Foreskin fibroblast (primary cell): ENCODE data around the genes CTTN and SHANK2.

GRCh38 chr11:70104250-70105074 lies 26.3 kb downstream of the ANO1 start:
- RRBS = no CpG with 5 or more reads among the region's 16 CpGs

- RRBS = no CpG with 5 or more reads among the region's 14 CpGs
Observed at GRCh38 chr11:70106069-70106881, 28.2 kb downstream of the ANO1 start.

- RRBS = no CpG with 5 or more reads among the region's 13 CpGs
Observed at GRCh38 chr11:70108056-70108623, 30.0 kb downstream of the ANO1 start.

- RRBS = 67% methylated on average over 1 of the region's 9 CpGs
Observed at GRCh38 chr11:70111988-70112488, 33.9 kb downstream of the ANO1 start.

- RRBS = 80% methylated on average over 4 of the region's 18 CpGs
Observed at GRCh38 chr11:70161454-70162120, 41.5 kb upstream of the FADD start.

DNA sequence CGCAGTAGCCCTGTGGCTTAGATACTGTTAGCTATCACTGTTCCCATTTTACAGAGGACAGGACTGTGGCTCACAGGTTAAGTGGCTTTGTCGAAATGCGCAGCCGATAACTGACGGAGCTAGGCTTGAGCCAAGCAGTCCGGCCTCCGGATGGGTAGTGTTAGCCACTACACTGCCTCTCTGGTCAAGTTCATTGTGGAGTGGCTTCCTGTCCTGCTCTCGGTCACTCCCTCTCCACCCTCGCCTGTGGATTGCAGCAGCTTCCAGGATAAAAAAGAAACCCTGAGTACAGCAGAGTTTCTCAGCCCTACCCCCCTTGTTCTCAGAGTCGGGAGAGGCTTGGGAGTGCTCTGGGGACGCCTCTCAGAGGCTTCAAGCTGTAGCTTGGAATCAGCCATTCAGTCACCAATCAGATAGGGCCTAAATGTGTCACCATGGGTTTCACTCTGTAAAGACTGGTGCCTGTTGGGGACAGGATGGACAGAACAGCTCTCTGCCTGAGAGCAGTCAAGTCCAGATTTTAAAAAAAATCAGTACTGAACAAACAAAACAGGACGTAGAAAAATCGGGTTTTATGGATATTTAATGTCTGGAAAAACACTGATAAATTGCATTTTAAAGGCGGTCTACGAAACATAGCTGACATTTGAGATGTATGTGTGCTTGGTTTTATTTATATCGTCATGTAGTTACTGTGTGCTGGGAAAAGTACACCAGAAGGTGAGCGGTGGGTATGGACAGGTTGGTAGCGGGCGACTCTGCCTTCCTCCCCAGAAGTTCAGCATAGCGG lies 1.3 kb downstream of the FADD start:
- RRBS = no CpG with 5 or more reads among the region's 20 CpGs

GRCh38 chr11:70206098-70206481 lies 3.0 kb downstream of the FADD start:
- RRBS = no CpG with 5 or more reads among the region's 15 CpGs

DNA sequence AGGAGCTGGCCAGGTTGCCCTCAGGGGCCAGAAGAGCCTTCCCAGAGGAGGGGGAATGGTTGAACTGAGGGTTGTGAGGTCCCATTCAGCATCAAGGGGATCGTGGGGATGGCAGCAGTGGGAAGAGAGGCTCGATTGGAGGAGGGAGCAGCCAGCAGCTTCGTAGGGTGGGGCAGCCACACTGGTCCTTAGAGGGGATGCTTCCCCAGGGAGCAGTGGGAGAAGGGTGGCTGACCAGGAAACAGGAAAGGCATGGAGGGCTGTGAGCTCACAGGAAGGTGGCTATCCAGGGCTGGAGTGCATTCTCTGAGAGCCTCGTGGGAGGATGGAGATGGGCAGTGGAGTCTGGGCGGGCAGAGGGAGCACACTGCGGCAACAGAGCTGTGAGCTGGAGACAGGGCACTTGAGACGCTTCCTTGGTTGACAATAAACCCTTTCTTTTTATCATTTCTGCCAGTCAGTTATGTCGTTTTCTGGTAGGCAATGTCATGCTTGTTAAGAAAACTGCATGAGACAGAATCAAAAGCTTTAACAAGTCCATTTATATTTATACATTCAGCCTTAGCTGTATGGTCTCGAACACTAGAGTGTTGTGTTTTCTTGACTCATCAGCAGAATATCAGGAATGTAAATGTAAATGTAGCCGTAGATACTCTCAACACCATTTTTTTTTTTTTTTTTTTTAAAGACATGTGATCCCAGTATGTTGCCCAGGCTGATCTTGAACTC lies 31.8 kb downstream of the PPFIA1 start:
- RRBS = no CpG with 5 or more reads among the region's 10 CpGs

DNA sequence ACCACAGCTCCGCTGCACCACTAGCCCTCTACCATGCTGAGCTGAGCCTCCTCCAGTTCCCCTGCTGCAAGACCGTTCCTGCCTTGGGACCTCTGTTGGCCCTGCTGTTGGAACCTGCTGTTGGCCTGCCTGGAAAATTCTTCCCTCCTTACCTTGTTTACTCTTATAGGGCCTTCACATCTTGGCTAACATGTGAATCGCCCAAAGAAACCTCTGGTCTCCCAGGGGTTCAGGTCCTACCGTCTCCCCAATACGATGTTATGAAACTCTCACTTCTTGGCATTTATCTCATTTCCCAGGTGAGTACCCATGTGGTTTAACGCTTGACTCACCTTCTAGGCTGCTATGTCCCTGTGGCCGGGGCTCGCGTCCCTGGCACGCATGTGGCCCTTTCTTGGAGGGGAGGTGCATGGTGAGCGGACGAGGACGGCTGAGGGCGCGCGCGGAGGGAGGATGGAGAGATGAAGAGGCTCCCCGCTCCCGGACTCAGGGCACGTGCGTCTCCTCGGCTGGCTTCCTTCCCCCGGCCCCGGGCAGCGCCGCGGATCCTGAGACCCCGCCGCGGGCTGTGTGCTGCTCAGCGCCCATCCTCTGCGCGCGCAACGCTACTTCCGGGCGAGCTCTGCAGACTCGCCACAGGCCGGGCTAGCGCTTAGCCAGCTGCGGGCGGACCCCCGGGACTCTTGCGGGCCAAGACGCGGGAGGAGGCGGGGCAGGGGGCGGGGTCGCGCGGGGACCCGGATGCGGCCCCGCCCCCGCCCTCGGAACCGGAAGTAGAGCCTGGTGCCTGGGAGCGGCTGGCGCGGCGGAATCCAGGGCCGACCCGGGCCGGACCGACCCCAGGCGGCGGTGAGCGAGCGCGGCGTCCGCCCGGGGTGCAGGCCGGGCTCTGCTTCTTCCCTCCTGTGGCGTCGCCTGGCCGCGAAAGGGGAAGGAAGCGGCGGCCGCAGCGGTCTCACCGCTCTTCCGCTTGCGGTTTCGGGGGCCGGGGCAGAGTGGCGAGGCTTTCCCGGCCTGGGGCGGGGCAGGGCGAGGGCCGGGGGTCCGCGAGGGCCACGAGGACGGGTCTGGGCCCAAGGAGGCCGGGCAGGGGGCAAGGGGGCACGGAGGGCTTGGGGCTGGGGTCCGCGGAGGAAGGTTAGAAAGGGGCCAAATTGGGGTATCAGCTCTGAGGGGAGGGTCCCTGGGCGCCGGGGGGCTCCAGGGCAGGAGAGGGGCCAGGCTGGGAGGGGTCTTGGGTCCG lies at the start of gene CTTN:
TSS of gene CTTN (plus strand) at position 764 of the 1,243 bp plus-strand sequence.
- RRBS = 3% methylated on average over 60 of the region's 103 CpGs

- RRBS = no CpG with 5 or more reads among the region's 11 CpGs
Observed at GRCh38 chr11:70400521-70401176, 2.3 kb downstream of the CTTN start.

DNA sequence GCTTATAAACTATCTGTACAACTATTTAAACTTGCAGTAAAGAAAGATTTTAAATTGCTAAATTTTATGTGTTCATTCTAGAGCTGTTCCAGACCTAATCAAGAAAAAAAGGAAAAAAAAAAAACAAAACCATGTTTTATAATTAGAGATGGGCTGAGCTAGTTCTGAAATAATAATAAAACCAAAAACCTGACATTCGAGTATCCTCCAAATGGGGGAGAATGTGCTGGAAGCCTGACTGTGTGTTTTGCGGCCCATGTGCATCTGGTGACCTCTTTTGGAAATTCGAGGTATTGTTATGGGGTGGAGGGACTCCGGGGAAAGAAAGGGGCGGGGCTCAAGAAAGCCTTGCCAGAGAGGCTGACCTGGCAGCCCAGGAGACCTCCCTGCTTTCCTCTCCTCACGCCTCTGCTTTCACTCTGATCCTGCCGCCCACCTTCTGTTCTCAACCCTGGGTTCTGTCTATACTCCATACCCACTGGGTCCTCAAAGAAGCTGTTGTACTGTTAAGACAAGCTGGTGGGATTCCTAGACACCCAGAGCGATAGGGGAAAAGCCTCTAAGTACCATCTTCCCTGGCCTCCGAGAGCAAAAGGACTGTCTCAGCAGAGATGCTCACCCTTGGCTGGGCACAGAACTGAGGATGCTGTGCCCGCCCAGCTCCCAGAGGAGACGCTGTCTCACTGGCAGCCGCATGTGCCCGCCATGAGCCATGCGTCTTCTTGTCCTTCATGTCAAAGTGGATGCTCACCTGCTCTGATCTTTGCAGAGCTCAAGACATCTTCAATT lies 73.0 kb downstream of the CTTN start:
- RRBS = no CpG with 5 or more reads among the region's 14 CpGs

GRCh38 chr11:70567557-70568436 lies 169.5 kb downstream of the CTTN start:
- RRBS = no CpG with 5 or more reads among the region's 23 CpGs

DNA sequence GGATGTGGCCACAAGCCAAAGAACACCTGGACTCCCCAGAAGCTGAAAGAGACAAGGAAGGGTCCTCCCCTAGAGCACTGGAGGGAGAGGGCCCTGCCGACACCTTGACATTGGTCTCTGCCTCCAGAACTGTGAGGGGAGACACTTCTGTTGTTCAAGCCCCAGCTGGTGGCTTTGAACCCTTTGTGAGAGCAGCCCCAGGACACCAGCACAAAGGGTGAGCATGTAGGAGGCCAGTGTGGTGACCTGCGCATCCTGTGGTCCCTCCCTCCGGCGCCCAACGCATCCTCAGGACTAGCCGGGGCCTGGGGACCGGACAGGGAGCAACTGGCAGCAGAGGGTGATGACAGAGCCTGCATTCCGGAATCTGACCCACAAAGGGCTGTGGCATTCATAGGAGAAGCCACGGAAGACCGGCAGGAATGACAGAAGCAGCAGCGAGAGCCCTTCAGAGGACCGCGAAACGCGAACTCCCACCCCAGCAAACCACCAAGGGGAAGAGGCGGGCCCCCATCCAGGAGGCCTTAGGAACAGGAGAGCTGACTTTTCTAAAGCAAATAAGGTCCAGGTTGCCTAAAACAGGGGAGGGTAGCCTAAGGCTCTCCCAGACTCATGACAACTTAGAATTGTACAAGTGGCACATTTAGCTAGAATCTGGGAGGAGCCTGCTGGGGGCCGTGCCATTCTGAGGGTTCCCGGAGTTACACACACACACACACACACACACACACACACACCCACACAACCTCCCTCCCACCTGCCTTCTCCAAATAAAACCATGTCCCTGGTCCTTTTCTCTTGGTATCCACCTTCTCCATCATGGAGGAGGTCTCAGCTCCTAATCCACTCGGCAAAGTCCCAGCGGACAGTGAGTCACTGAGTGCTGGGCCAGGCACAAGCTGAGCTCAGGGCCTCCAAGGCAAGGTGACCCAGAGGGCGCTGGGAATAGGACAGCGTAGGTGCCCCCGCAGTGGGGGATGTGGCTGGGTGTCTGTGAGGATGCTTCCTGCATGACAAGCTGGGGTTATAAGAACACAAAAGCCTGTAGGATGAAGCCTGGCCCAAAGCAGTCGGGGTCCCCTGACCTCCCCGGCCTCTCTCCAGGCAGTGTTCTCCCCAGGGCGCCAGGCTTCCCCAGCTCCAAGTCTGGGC lies 232.7 kb downstream of the CTTN start:
- RRBS = 29% methylated on average over 4 of the region's 26 CpGs

- RRBS = no CpG with 5 or more reads among the region's 17 CpGs
Observed at GRCh38 chr11:70732767-70733187, 334.4 kb downstream of the CTTN start.

DNA sequence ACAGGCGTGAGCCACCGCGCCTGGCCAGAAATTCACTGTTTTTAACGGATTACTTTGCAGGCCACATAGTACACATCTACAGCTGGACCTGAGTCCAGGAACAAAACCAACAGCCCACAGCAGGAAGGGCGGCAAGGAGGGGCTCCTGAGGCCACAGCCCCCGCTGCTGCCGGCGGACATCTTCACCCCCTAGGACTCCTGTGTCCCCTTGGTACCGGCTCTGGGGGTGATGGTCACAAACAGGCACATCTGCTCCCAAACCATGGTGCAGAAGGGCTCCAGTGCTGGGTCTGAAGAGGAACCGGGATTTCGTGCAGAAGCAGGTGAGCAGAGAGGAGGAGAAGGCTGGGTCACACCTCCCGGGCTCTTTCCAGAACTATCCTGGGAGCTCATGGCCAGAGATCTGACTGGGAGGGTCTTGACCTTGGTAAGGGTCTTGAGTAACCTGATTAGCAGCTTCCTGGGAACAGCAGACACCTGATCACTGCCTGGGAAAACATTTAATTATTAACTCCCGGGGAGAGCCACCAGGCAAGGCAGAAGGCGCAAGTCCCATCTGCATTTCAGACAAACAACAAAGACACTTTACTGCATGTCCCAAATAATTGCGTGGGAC lies 99.9 kb downstream of the SHANK2 start:
- RRBS = 54% methylated on average over 4 of the region's 15 CpGs

DNA sequence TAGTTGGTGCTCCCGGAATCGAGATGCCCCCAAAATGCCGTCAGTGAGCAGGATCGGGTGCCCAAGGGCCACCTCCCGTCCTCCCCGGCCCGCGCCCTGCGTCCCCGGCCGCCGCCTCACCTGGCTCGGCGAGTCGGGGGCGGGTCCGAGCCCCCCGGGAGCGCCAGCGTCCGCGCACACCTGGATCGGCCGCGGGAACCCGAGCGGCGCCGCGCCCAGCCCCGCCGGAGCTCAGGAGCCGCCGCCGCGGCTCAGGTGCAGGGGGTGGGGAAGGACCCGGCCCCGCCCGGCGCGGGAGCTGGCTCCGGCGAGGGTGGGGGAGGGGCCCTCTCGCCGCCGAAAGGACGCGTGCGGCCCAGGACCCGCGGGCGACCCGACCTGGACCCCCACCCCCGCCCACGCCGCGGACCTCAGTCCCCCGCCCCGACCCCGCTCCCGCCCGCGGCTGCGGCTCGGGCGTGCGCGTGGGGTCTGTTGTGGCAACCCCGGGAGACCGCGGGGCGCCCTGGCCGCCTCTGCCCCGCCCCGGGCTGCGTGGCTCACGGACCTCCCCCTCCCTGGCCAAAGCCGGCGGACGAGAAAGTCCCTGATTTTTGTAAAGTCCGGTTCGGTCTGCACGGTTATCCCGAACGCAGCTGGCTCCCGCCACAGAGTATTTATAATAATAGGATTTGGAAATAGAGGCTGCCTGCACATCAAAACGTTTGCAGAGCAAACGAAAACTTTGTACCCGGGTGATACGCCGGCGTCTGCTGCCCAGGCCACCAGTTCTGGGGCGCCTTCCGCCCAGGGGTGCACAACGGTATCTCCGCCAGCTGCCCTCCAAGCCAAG lies at the start of gene SHANK2:
TSS of gene SHANK2 (minus strand) at position 273 of the 832 bp plus-strand sequence.
- RRBS = 3% methylated on average over 44 of the region's 96 CpGs

- RRBS = no CpG with 5 or more reads among the region's 13 CpGs
Observed at GRCh38 chr11:71429024-71429632, 19.1 kb downstream of the DHCR7 start.

DNA sequence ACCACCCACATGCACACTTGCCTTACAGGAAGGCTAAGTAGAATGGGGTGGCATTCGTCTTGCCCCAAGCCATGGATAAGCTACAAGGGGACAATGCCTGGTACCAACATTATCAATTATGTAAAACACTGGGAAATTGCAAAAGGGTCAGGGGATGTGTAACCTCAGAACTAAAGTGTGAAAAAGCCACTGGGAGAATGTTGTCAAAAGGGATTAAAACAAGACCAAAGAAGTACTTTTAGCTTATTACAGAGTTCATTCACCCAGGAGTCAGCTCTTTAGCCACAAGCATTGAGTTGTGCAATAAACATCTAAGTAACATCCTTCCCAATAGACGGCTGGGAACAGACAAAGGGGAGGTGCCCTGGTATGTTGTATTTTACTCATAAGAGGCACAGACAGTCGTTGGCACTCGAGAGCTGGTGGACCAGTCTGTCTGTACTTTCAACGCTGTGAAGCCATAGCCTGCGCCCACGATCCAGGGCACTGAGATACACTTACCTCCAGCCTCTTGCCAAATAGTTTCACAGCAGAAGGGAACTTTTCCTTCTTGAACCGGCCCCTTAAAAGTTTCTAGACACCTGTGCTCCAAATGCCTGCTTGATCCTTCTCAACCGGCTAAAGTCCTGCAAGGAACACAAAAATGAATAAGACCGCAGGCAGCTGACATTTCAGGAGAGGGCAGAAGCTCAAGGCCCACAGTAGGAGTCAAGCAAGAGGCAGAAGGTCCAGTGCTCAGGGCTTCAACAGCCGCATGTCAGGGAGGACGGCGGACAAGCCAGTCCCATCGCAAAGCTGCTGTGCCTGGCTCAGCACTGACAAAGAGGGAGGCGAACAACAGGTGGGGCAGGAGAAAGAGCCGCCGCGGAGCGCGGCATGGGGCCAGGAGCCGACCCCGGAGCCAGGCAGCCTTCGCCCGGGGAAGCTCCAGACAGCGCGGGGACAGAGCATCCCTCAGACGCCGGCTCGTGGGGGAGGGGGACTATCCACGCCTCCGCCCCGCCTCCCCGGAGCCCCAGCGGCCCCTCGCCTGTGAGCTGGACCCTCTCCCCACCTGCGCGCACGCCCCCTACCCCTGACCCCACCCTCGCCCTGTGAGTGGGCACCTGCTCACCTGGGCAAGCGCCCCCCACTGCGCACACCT lies 712 bp downstream of the DHCR7 start:
- RRBS = 2% methylated on average over 10 of the region's 41 CpGs

- RRBS = no CpG with 5 or more reads among the region's 18 CpGs
Observed at GRCh38 chr11:71487947-71488892, 35.2 kb downstream of the NADSYN1 start.

DNA sequence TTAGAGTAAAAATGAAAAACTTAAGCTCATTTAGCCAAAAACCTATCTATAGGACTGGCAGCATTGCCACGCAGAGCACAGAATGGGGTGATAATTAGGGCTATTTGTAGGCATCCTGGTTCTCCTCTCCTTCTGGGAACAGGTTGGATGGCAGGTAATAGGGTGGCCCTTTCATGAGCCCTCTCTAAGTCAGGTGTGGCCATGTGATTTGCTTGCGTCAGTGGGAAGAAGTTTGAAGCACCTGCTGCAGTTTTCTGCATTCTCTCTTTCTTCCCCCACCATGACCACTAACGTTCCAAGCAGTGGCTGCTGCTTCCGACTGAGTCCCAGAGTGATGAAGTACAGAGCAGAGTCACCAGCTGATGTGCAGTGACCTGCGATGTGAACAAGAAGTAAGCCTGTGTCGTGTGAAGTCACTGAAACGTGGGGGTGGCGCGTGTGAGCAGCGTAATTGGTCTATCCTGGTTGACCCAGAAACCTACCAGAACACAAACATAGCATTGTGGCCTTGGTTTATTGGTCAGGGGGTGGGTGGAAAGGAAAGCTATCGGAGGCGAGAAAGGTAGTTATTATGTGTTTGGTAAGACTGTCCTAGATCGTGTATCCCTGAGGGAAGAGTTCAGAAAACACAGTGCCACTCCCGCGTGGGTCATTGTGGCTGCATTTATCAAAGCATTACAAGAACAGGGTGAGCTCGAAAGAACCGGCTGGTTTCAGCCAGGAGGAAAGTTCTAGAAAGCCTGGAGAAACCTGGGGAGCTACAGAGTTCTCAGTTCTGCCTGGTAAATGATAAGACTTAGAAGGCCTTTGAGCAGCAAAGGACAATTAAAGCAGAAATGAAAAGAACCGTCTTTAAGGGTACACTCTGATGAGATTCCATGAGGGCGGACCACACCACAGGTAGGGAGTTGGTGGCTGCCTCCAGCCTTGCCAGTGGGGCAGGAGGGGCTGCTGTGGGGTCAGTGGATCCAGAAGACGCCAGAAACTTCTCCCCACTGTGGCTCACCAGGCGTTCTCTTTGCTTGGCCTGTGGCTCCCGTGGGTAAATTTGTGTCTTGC lies 3.6 kb downstream of the KRTAP5-7 start:
- RRBS = no CpG with 5 or more reads among the region's 22 CpGs